Gallbladder (tissue), 1 donor: ENCODE results near the genes PLEKHA4, RUVBL2 and PRR12.

DNA sequence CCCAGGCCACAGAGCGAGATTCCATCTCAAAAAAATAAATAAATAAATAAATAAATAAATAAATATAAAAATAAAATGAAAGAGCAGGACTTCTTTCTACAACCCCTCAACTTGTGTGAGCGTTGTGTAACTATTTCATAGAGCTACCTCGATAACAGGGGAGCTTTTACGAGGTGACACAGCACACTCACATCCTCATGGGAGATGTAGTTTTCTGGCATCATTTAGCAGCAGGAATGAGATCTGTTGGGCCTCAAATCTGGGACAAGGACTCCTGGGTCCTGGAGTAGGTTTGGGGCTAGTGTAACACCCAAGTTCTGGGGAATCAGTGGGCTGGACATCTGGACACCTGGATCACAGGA lies 3.8 kb downstream of the FGF21 start:
- PRO-cap: no peak

DNA sequence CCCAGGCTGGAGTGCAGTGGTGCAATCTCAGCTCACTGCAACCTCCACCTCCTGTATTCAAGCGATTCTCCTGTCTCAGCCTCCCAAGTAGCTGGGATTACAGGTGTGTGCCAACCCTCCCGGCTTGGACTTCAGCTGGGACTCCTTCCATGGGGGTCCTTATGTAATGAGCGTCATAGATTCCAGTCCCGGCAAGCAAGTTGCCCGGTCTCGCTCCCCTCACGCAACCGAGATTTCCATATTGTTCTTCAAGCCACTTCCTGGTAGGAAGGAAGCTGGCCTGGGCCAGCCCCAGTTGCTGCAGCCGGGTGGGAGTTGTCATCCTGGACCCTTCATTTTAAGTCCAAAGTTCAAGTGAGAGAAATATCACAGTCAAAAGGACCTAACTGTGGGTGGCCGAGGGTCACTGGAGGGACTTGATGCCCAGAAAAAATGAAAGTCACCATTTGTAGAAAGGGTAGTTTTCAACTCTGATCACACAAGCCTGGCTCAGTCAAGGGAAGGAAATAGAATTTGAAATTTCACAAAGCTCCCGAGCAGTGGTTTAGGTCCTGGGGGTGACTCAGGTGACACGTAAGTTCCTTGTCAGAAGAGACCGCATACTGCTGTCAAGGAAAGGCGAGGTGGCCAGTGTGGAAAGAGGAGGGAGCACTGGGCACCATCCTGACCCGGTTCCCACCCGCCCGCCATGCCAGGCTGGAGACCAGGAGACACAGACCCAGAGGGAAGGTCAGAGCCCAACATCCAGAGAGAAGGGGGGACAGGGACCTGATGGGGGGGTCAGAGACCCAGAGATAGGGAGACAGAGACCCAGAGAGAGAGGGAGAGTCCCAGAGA lies 5.3 kb downstream of the FGF21 start:
- PRO-cap: no peak

- PRO-cap: unidirectional peak, minus-strand start at chr19:48868596
Observed at GRCh38 chr19:48867817-48868862, at the start of gene PLEKHA4. Gene PLEKHA4 (minus strand): TSS chr19:48868617.

DNA sequence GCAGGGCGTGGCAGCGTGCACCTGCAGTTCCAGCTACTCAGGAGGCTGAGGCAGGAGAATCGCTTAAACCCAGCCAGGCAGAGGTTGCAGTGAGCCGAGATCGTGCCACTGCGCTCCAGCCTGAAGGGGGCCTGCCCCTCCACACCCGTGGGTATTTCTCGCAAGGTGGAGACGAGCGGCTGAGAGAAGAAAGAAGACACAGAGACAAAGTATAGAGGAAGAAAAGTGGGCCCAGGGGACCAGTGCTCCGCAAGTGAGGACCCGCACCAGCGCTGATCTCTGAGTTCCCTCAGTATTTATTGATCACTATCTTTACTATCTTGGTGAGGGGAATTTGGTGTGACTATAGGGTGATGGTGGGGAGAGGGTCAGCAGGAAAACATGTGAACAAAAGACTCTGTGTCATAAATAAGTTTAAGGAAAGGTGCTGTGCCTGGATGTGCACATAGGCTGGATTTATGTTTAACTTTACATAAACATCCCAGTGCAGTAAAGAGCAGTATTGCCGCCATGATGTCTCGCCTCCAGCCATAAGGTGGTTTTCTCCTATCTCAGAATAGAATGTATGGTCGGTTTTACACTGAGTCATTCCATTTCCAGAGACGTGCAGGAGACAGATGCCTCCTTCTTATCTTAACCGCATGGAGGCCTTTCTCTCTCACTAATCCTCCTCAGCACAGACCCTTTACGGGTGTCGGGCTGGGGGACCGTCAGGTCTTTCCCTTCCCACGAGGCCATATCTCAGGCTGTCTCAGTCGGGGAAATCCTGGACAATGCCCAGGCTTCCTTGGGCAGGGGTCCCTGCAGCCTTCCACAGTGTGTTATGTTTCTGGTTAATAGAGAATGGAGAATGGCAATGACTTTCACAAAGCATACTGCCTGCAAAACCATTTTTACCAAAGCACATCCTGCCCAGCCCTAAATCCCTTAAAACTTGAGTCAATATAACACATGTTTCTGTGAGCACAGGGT lies 6.8 kb downstream of the TULP2 start:
- PRO-cap: no peak

DNA sequence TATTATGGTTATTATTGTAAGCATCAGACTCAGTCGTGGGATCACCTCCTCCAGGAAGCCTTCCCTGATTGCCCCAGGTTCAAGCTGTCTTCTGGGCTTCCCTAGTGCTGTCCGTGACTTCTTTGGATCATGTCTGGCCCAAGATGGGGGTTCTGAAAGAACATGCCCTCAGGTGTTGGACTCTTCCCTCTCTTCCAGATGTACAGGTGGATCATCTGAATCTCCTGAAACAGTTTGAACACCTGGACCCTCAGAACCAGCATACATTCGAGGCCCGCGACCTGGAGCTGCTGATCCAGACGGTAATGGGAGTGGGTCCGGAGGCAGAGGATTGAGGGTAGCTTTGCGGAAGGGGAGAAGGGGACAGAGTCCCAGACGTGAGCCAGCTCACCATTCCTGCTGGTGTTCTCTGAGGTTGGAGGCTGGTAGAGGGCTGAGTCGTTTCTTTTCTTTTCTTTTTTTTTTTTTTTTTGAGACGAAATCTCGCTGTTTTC lies 10.9 kb downstream of the NUCB1 start:
- PRO-cap: no peak

GRCh38 chr19:48964275-48964651 lies 846 bp upstream of the FTL start:
- PRO-cap: bidirectional peak, plus-strand start at chr19:48964326, minus-strand start at chr19:48964366

GRCh38 chr19:48989504-48990285 lies 3.4 kb downstream of the GYS1 start:
- PRO-cap: no peak

- PRO-cap: bidirectional peak, plus-strand start at chr19:48993533, minus-strand start at chr19:48993309; bidirectional peak, plus-strand start at chr19:48993887, minus-strand start at chr19:48993748
Observed at GRCh38 chr19:48993432-48994009, at the start of gene RUVBL2. Gene RUVBL2 (plus strand): TSS chr19:48993887.

DNA sequence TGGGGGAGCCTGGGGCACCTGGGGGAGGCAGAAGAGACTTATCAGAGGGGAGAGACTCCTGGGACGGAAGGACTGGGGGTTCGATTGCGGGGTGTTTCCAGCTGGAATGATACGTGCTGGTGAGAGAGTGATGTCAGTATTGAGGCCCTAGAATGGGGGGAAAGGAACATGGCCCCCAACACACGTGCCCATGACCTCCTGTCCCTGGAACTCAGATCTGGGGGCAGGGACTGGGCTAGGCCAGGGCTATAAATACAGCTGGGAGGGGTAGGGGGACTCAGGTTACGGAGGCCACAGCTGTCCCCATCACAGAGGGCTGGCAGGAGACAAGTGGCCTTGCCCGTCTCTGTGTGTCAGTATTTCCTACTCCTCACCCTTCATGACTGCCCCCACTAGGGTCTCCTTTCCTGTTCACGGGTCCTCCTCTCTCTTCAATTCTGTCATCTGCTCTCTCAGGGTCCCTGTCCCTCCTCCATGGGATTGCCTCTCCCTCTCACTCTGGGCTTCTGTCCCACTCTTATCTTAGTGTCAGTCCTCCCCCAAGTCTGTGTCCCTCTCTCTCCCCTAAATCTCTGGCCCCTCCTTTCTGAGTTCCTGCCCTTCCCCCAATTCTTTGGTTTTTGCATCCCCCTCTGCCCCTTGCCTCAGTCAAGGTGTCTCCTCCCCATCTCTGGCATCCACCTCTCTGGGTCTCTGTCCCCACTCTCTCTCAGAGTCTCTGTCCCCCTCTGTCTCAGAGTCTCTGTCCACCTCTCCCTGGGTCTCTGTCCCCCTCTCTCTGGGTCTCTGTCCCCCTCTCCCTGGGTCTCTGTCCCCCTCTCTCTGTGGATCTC lies 721 bp upstream of the HRC start:
- PRO-cap: no peak

GRCh38 chr19:49160364-49160815 lies 2.8 kb downstream of the TRPM4 start:
- PRO-cap: no peak

- PRO-cap: no peak
Observed at GRCh38 chr19:49290658-49291539, 34.1 kb downstream of the SLC6A16 start.

GRCh38 chr19:49443368-49444170 lies 2.2 kb upstream of the SLC17A7 start:
- PRO-cap: no peak

DNA sequence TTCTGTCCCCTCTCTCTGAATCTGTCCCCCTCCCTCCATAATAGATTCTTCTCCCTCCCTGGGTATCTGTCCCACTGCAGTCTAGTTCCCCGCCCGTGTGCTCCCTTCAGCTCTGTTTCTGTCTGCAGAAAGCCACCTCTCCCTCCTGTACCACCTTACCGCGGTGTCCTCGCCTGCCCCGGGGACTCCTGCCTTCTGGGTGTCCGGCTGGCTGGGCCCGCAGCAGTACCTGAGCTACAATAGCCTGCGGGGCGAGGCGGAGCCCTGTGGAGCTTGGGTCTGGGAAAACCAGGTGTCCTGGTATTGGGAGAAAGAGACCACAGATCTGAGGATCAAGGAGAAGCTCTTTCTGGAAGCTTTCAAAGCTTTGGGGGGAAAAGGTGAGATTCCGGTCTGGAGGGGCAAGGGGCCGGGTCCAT lies 1.3 kb downstream of the FCGRT start:
- PRO-cap: no peak

DNA sequence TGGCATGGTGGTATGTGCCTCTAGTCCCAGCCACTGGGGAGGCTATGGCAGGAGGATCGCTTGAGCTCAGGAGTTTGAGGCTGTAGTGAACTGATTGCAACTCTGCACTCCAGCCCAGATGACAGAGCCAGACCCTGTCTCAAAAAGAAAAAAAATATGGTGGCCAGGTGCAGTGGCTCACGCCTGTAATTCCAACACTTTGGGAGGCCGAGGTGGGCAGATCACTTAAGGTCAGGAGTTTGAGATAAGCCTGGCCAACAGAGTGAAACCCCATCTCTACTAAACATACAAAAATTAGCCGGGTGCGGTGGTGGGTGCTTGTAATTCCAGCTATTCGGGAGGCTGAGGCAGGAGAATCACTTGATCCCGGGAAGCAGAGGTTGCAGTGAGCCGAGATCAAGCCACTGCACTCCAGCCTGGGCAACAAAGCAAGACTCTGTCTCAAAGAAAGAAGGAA lies 4.6 kb downstream of the FCGRT start:
- PRO-cap: no peak

- PRO-cap: unidirectional peak, plus-strand start at chr19:49590255; unidirectional peak, plus-strand start at chr19:49590350; bidirectional peak, plus-strand start at chr19:49590430, minus-strand start at chr19:49590423
Observed at GRCh38 chr19:49589963-49590953, 724 bp upstream of the PRR12 start.

- PRO-cap: bidirectional peak, plus-strand start at chr19:49591229, minus-strand start at chr19:49591088
Observed at GRCh38 chr19:49590954-49591362, at the start of gene PRR12. Gene PRR12 (plus strand): TSS chr19:49591182.

GRCh38 chr19:49592681-49593238 lies 1.8 kb downstream of the PRR12 start:
- PRO-cap: no peak

DNA sequence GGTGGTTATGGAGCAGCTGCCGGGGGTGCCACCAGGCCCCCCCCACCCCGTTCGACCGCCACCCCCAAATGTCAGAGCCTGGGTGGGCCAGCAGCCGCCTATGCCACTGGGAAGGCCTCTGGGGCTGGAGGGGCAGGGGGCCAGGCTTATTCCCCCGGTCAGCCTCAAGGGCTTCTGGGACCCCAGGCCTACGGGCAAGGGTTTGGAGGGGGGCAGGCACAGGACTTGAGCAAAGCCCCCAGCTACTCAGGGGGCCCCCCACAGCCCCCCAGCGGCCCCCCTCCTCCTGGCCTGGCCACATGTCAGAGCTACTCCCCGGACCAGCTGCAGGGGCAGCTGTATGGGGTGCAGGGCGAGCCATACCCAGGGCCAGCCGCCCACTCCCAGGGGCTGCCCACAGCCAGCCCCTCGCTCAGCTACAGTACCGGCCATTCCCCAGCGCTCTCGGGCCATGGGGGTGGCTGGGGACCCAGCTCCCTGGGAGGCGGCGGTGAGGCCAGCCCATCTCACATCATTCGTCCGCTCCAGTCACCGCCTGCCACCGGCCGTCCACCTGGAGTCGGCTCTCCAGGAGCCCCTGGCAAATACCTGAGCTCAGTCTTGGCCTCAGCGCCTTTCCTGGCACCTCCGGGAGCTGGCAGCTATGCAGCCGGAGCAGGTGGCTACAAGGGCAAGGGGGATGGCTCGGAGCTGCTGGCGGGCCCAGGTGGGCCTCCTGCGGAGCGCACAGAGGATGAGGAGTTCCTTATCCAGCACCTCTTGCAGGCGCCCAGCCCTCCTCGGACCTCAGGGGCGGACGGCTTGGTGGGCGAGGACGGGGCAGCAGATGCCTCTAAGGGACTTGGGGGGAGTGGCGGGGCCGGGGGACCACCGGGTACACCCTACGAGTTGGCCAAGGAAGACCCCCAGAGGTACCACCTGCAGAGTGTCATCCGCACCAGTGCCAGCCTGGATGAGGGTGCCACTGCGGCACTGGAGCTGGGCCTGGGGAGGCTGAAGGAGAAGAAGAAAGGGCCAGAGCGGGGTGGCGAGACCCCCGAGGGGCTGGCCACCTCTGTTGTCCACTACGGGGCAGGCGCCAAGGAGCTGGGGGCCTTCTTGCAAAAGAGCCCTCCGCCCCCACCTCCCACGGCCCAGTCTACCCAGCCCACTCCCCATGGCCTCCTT lies 4.9 kb downstream of the PRR12 start:
- PRO-cap: no peak

DNA sequence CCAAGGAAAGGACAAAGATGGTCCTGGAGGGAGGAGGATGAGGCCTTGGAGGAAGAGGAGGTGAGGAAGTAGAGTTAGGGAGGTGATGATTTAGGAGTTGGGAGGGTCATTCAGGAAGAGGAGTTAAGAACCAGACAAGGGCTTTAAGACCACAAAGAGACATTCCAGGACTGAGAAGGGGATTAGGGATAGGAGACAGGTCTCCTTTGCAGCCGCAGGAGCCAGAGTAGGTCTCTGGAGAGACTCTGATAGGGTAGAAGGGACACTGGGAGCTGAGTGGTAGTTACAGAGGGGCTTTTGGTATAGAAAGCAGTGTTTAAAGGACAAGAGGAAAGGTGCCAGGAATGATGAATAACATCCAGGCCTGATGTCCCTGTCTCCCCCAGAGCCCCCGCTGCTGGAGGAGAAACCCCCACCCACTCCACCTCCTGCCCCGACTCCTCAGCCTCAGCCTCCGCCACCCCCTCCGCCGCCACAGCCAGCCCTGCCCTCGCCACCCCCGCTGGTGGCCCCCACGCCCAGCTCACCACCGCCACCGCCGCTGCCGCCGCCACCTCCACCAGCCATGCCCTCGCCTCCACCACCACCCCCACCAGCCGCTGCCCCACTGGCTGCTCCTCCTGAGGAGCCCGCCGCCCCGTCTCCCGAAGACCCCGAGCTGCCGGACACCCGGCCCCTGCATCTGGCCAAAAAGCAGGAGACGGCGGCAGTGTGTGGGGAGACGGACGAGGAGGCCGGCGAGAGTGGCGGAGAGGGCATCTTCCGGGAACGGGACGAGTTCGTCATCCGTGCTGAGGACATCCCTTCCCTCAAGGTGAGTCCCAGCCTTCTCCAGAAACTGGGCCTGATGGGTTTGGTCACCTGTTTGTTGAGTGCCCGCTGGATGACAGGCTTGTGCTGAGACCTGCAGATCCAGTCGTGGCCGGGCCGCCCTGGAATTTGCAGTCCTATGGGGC lies 10.4 kb downstream of the PRR12 start:
- PRO-cap: no peak

DNA sequence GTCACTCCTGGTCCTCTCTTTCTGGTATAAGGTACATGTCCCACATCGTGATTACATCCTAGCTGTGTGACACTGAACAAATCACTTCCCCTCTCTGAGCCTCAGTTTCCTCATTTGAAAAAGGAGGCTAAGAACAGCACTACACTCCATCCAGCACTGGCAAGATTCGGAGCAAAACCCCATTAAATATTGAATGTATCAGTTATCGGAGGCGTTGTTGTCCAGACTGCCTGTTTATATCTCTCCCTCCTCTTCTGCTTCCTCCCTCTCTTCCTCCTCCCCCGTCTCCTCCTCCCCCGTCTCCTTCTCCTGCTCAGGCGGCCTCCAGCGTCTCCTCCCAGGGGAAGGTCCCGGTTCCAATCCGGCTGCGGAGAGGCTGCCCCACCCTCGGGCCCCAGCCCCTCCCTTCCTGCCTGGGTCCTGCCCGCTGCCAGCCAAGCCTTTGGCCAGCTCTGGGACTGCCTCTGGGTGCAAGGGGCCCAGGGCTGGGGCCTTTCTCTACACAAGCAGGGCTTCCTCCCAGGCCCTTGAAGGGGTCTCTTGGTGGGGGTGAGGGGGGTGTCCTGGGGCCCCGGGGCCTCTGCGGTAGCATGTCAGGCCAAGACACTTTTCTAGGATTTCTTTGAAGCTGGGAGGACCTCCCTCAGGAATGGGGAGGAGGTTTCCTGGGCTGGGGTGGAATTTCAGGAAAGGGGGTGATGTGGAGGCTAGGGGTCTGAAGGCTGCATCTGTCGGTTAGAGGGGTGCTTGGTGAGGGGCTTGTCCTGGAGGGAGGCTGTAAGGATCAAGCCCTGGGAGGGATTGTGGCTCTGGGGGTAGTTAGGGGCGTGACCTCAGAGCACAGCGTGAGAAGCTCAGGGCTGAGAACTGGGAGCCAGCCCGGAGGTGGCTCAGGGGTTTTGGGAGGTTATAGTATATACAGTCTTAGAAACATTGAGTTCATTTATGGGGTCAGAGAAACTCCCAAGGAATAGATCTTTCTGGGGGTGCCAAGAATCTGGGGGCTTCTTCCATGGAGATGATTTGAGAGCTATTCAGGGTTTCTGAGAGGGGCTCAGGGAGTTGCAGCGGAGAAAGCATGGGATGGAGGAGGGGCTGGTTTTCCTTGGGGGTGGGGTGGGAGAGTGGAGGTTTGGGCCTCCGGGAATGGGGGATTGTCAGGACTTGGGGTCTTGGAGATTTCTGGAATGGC lies 1.7 kb downstream of the RRAS start:
- PRO-cap: bidirectional peak, plus-strand start at position 445 of the sequence, minus-strand start at position 289 of the sequence